ENCODE results near the genes CAPN14 and DPY30.

DNA sequence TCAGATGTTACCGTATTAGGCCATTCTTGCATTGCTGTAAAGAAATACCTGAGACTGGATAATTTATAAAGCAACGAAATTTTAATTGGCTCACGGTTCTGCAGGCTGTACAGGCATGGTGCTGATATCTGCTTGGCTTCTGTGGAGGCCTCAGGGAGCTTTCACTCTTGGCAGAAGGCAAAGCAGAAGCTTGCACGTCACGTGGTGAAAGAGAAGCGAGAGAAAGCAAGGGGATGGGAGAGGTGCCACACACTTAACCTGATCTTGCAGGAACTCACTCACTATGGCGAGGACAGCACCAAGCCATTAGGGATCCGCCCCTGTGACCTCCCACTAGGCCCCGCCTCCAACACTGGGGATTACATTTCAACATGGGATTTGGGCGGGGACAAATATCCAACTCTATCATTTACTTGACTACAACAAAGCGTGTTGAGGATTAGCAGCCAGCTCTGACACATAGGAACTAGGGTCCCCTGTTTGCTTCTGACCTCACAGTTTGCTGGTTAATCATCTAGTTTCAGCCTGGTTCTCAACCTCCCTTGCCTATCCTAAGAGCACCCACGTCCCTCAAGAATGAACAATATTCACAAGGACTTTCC lies 35.8 kb downstream of the LBH start:
- PRO-cap, result no peak
- RAMPAGE, long total RNA, result no peak

DNA sequence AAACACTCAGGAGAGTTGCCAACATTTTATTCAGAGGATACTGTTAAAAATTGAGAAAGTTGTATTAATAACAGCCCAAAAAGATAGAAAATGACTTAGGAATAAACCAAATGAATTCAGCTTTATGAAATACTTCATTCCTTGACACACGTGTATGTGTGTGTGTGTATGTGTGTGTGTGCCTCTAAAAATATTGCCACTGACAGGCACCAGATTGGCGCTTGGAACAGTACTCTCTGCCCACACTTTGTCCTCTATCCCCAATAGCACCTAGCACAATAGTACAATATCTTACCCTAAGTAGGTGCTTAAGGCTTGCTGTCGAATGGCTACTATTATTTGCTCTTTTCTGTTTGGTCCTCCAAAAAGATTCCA lies 43.5 kb upstream of the LCLAT1 start:
- PRO-cap, result no peak
- RAMPAGE, long total RNA, result no peak

DNA sequence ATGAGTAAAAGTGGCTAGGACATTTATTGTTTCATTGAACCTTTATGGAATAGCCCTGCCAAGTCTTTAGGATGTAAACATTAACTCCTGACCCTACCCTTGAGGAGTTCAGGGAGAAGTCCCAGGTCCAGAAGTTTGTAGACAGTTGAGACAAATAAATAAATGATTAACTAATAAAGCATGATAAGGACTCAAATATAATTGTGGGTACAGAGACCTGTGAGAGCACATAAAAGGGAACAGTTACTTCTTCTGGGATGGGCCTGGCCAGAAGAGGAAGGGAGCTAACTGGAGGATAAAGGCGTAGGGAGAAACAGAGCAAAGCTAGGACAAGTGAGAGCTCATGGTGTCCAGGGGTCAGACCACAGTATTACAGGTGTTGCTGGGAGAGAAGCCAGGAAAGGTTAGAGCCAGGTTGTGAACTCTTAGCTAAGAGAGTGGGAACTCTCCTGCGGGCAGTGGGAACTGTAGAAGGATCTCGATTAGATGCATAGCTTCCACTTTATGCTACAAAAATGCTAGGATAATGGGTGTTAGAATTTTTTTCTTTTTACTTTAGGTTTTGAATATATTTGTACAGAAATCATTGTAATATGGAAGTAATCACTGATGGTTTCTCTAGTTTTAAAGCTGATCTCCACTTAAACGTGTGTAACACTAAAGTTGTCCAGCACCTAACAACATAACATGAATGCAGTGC lies 3.1 kb downstream of the LCLAT1 start:
- PRO-cap, result no peak
- RAMPAGE, long total RNA, result no peak

DNA sequence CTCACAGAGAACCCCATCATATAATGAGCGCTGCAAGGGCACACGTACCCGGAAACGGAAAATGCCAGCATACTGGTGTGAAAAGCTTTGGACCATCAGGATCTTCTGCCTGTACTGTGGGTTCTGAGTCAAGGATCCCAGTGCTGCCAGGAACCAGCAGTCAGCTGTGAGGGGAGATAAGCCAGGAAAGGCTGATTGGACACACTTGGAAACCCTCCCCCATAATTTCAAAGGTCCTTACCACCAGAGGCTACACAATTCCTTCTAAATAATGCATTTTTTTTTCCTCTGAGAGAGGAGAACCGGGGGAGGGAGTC lies 31.4 kb downstream of the CAPN13 start:
- PRO-cap, result no peak
- RAMPAGE, long total RNA, result no peak

GRCh38 chr2:31217451-31217732 lies at the start of gene CAPN14:
Gene CAPN14, minus strand, starts transcription at chr2:31217515.
- PRO-cap, result no peak
- RAMPAGE, long total RNA, result no peak

DNA sequence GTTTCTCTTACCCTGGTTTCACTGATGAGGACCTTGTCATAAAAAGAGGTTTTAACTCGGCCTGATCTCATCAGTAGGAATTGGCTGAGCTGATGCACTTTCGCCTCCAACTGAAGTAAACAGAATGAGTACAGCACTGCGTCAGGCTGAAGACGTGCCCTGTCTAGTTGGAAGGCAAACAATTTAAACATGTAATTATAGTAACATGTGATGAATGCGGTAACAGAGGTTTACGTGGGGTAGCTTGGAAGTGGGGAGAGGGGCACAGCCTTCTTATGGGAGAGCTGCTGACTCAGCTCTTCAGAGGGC lies 6.4 kb upstream of the EHD3 start:
- PRO-cap, result no peak
- RAMPAGE, long total RNA, result no peak

DNA sequence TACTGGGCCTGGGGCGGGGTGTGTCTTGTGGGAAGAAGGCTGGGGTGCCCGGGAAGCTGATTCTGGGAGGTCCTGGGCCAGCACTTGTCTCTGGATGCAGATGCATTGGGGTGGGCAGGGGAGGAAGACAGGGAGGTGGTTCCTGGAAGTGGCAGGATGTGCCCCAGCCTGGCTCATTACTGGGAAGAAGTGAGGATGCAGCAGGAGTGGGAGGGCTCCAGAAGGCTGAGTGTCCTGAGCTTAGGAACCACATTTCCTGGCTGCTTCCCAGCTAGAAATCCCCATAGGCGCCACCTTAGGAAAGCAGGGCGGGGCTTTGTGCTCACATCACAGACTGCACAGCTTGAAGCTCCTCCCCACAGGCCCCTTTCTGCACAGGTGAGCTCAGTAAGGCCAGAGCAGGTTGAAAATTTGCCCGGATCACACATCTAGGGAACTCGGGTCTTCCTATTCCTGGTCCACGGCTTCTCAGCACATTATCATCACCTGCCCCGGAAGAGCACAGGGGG lies 19.8 kb downstream of the EHD3 start:
- PRO-cap, result no peak
- RAMPAGE, long total RNA, result no peak

- PRO-cap, result no peak
- RAMPAGE, long total RNA, result no peak
Observed at GRCh38 chr2:31430092-31430470, 15.5 kb upstream of the XDH start.

GRCh38 chr2:31904522-31904889 lies 106.3 kb downstream of the MEMO1 start:
- PRO-cap, result no peak
- RAMPAGE, long total RNA, result no peak

DNA sequence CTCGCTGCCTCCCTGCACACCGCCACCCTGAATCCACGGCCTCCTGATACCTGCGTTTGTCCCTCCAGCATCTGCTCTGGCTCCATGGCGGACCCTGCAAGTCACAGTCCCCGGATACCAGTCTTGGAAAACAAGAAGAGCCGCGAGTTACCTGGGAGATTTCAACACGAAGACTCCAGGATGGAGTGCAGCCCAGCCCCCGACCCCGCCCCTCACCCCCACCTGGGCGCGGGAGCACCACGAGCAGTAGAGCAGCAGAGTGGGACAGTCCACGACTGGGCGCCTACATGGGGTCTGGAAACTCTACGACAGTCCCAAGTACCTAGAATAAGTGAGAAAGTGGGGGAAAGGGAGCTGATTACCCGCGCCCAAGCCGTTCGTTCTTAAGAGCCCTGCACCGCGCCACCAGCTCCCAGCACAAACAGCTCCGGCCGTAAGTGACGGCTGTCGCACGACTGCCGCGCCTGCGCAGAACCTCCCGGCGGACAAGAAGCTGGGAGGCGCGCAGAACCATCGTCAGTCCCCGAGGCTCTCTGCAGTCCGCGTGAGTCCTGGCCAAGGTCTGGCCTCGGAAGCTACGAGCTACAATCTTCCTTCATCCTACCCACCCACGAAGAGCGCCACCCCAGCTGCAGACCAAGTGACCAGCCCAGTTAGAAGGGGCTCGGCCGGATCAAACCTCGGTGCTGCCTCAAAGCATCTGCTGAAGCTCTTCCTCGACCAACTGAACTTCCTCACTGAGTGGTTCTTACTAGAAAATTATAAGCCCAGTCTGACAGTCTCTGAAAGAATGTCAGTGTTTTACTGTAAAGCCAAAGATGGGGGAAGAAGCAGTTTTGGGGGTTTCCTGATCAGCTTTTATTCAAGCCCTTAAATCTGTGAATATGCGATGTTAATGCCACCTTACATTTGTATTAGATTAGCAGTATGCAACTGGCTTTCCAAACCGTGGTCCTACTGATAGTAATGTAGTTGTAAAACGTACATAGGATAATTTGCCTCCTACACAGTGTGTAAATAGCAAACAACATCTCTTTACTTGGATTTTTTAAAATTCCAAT lies at the start of gene DPY30:
Gene DPY30 (minus strand): TSS at position 435 of the 1,061 bp plus-strand sequence.
- PRO-cap, result bidirectional peak, plus-strand start at position 519 of the sequence, minus-strand start at position 435 of the sequence
- RAMPAGE, long total RNA, result start-site peak on the minus strand centred at position 409 of the sequence, 32 bp wide, 468 and 475 reads in 2 replicates

DNA sequence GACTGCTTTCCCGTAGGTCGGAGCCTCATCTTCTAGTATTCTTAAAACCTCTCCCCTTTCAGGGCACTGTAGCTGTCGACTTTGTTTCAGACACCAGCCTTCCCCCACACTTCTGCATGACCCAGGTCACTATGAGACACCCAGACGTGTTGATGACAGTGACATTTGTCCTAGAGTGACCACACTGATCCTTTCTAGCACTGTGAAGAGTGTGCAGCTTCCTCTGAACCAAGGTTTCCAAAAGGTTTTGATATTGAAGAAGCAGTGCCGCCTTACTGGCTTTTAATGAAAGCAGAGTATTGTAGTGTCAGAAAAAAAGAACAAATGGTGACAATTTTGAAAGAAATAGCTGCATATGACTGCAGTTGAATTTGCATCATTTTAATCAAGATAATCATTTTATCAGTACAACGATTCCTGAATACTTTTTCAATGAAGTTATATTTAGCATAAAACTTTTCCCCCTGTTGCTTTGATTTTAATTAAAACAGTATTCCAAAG lies 1.1 kb downstream of the SPAST start:
- PRO-cap, result no peak
- RAMPAGE, long total RNA, result no peak

DNA sequence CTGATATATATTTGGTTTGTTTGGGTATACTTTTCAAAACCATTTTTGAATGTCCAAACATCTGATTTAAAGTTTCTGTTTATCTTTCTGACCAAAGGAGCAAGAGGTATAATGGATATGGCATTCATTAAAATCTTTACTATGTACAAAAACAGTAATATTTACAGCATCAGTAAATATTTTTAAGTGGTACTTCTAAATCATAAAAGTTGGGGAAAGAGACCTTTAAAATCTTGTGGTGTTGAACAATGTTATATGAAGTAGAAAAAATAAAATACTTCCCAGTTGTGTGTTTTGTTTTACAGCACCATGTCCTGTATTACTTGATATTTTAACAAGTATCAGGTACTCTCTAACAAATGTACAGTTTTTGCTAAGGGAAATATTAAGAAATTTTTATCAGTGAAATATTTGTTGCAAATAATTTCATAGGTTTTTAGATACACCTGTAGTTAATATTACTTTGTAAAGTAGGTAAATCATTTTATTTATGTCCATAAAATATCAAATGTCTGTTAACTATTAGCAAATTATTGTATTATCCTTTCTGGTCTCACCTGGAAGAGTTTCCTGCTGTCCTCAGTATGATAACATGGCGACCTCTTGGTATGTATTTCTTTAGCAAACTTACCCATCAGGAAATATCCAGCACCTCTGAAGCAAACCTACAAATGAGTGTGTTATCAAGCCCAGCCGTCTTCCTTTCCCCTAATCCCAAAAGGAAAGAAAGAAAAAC lies 28.7 kb downstream of the YIPF4 start:
- PRO-cap, result no peak
- RAMPAGE, long total RNA, result no peak

DNA sequence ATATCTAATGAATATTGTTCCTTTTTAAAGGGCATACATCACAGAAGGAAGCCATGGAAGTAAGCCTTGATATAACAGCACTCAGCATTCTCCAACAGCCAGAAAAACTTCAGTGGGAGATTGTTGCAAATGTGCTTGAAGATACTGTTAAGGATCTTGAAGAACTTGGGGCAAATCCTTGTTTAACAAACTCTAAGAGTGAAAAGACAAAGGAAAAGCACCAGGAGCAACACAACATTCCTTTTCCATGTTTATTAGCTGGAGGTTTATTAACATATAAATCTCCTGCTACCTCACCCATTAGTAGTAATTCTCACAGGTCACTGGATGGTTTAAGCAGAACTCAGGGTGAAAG lies 57.9 kb downstream of the BIRC6 start:
- PRO-cap, result no peak
- RAMPAGE, long total RNA, result no peak

- PRO-cap, result no peak
- RAMPAGE, long total RNA, result no peak
Observed at GRCh38 chr2:32428199-32428626, 71.4 kb downstream of the BIRC6 start.

DNA sequence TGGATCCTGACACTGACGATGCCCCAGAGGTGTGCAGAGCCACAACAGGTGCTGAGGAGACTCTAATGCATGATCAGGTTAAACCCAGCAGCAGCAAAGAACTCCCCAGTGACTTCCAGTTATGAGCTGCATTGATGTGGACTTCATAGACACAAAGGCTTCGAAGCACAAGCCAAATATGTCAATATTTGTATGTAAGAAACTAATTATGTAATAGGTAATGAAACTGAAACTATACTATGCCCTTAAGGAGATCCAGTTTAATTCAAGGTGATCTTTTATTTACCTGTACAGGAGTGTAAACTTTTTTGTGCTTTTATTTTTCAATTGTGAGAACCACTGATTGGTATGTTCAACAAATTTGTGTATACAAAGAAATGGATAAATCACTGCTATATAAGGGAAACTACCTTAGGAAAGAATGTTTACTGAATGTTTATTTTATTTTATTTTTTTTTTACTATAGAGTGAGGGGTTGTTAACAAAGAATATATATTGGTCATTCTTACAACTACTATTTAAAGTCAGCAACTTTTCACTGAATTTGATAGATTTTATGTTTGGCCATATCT lies 10.0 kb upstream of the TTC27 start:
- PRO-cap, result no peak
- RAMPAGE, long total RNA, result no peak

DNA sequence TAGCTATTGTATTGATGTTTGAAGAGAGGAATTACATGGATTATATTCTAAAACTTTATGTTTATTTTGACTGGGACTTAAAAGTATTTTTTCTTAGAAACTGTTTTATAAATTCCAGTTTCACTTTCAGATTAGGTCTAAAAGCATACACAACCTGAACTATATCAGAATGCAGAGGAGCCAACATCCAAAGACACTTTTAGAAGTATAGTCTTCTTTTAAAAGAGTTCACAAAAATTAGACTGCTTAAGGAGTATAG lies 128.5 kb downstream of the TTC27 start:
- PRO-cap, result no peak
- RAMPAGE, long total RNA, result no peak

- PRO-cap, result no peak
- RAMPAGE, long total RNA, result no peak
Observed at GRCh38 chr2:32926736-32927366, 19.9 kb upstream of the LTBP1 start.

- PRO-cap, result unidirectional peak, minus-strand start at chr2:33022273
- RAMPAGE, long total RNA, result no peak
Observed at GRCh38 chr2:33022139-33022530, 75.4 kb downstream of the LTBP1 start.

GRCh38 chr2:33042068-33042682 lies 95.4 kb downstream of the LTBP1 start:
- PRO-cap, result no peak
- RAMPAGE, long total RNA, result no peak

DNA sequence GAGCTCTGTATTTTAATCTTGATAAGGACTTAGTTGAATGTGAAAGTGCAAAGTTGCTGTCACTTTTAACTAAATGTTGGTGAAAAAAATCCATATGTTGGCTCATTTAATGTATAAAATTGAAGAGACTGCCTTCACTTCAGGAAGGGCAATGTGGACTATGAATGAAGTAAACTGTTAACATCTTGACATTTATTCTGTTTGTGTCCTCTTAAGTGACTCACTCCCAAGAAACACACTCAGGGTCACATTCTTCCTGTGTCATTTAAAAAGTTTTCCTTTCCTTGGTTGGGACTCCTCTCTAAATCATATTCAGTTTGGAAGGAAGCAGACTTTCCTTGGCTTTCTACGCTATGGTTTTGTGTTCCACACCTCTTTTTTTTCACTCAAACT lies 256.5 kb upstream of the RASGRP3 start:
- PRO-cap, result no peak
- RAMPAGE, long total RNA, result no peak